Caco-2 (cell line): Measurements from ENCODE around the gene SH3GL2.

DNA sequence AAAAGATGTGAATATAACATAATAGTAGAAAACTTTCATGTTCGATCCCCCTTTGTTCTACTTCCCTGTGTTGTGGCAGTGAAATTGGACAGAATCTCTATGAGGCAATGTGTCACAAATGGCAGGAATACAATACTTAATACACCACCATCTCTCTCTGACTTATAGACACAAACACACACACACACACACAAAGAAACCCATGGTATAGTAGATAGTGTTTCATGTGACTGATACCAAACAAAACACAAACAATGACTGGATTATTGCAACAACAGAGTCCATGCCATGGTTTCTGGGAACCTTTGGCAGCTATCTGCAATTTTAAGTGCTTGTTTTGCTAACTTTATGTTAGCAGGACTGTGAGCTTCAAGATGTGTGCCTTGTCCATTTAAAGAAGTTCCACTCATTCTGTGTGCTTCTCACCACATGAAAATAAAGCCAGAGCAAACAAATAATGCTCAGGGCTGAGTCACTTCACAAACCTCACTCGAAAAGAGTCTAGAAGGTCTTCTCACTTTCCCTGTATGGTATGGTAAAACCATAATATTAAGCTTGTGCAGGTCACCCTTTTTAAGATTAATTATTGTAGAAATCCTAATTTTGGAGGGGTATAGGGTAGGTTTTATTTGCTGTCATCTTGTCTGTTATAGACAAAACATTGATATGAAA is 15.0 kb upstream of the LURAP1L start:
- PRO-cap: no peak
- RRBS: no CpG with 5 or more reads among the region's 2 CpGs

DNA sequence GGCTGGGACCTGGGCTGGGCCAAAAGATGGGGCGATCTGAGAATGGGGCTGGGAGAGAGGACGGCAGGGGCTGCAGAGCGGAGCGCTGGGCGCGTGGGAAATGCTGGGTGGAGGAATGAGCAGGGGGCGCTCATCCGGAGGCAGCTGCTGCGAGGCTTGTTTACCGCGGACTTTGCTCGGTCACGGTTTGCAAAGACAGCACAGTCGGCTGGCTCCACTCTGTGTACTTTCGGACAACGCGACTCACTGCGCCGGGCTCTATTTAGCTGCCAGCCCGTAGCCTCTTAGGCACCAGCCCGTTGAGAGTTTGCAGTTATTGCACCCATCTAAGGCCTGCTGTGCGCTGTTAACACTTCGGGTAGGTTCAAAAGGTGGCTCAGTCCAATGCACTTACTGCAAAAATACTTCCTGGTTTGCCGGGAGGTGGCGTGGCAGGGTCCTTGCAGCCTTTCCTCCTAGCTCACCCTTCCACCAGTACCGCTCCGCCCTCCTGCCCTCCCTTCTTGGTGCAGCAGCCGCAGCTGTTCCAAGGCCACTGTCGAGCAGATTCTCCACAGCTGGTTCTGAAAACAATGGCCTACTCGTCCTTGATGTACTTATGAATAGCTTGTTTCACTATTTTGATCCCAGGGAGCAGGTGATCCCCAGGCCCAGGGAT is 1.4 kb downstream of the LURAP1L start:
- PRO-cap: no peak
- RRBS: 2% methylated on average over 9 of the region's 30 CpGs

DNA sequence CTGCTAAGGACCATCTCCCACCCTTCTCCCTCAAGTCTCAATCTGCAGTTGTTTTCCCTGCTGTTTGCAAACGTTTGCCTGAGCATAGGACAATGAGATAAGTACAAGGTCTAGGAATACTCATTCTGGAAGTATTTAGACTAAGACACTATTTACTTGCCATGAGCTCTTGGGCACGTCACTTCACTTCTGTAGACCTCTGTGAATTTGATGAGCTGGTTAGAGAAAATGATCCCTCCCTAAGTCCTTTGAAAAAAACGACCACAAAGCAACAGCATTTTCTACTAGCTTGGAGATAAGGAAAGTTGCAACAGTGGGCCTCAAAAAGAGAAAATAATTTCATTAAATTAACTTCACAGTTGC is 1.9 kb downstream of the LURAP1L start:
- PRO-cap: no peak
- RRBS: no CpG with 5 or more reads among the region's 3 CpGs

DNA sequence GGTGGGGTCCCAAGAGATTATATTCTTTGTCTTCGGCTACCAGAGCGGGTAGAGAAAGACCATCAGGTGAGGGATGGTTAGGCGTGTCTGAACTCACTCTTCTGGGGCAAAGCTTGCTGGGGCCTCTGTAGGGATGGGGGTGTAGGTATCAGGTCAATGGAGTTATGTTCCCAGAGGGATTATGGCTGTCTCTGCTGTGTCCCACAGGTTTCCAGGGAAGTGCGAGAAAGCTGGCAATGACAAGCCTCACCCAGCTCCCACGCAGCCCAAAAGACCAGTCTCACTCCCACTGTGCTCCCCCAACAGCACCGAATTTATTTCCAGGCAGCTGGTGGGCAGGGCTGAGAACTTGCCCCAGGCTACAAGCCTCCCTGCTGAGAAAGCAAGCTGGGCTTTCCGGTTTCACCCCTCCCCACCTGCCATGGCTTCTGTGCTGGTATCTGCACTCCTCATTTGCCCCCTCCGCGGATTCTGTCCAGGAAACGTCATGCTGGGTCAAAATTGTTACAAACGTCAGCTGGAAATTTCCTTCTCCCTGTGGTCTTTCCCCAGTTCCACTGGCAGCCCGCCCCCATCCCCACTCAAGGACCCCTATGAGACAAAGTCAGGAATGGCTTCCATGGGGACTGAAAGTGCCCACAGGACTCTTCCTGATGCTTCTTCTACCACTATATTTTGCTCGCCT is 181.0 kb downstream of the LURAP1L start:
- PRO-cap: no peak
- RRBS: no CpG with 5 or more reads among the region's 13 CpGs

DNA sequence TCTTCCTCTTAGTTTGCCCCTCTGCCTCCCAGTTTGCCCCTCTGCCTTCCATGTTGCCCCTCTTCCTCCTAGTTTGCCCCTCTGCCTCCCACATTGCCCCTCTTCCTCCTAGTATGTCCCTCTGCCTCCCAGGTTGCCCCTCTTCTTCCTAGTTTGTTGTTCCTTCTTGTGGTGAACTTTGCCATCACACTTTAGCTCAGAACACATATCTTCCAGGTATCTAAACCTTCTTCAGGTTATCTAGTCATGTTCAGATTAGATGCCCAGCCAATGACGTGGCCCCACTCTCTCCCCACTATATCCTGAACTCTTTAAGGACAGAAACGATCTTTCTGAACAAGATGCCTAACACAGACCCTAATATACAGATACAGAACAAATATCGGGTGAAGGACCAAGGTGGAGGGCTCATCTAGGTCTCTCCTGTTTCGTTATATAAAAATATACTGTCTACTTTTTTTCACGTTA is 190.2 kb downstream of the NFIB start:
- PRO-cap: no peak
- RRBS: no CpG with 5 or more reads among the region's 5 CpGs

GRCh38 chr9:14218014-14218735 is 95.8 kb downstream of the NFIB start:
- PRO-cap: no peak
- RRBS: no CpG with 5 or more reads among the region's 3 CpGs

- PRO-cap: no peak
- RRBS: no CpG with 5 or more reads among the region's 1 CpG
Measured at GRCh38 chr9:14222062-14222758, 91.7 kb downstream of the NFIB start.

- PRO-cap: no peak
- RRBS: no CpG with 5 or more reads among the region's 6 CpGs
Measured at GRCh38 chr9:14248213-14249036, 65.5 kb downstream of the NFIB start.

DNA sequence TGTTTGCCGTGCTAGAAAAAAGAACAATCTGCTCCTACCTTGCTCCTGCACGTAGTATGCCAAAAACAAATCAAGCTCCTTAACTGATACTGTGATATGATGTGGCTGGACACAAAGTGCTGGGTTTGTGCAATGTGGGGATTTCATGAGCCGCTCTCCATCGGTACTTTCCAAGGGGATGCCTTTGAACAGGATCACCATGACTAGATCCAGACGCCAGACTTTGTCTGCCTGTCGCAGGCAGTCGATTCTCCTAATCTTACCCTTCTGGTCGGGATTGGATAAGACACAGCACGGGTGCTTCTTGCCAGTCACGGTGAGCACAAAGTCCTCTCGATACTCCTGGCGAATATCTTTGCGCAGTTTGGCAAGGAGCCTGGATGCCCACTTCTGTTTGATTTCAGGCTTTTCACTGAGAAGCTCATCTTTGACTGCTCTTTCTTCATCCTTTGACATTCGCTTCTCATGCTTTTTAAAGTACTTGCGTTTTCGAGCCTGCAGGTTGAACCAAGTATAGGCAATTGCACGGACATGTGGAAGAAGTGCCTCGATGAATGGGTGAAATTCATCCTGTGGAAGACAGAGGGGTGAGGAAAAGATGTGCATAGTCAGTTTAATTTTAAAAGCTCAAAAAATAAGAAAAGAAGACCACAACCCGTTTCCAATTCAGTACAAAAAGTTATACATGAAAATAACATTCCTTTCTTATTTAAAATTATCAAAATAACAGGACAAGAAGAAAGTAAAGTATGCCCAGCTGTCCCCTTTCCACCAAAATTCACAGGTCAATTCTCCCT is 6.8 kb downstream of the NFIB start:
- PRO-cap: no peak
- RRBS: no CpG with 5 or more reads among the region's 19 CpGs

DNA sequence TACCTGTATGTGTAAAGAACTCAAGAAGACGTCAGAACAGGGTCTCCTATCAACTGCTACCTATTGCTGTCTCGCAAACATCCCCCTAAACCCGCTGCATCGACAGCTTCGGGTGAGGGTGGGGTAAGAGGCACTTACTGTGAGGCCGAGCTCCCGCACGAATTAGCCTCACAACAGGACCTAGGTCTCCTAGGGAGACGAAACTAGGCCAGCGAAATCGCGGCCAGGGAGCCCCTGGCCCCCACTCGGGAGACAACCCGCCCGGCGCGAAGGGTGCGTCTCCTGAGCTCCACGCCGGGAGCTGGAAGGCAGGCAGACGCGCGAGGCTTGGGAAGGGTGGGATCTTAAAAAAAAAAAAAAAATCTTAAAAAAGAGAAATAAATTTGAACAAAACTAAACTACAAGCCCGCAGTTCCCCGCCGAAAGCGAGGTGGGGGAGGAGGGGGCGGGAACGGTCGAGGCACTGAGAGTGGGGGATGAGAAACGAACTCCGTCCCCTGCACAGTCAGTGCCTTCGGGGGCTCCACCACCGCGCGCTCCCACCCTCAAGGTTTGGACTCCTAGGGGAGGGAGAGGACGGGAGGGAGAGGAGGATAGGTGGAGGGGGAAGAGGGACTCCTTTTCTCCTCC is 33.0 kb upstream of the NFIB start:
- PRO-cap: no peak
- RRBS: no CpG with 5 or more reads among the region's 37 CpGs

DNA sequence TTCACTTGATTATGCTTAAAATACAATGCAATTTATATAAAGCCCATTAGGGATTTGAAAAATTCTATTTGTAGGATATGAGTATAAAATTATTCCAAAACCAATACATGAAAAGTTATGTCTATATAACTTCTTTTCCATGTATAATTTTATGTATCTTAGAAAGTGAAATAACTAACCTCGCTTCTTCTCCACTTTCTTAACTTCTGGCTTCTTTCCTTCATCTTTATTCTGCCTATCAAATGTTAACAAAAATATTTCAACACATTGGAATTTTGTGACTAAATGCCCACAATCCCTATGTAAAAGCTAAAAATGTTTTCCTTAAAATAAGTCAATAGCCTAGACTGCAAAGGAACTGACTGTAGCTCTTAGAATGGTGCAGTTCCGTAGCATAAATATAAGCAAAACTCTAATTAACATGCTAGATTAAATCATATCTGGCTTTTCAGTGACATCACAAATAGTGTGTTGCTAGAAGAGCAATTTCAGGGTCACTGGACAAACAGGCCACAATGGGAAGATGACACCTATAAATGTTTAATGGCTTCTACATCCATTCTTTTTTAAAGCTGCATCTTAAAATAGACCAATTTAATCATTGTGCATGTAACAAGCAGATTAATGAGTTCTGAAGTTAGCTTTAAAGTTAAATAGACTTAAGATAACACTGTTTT is 40.9 kb downstream of the PSIP1 start:
- PRO-cap: no peak
- RRBS: no CpG with 5 or more reads among the region's 2 CpGs

DNA sequence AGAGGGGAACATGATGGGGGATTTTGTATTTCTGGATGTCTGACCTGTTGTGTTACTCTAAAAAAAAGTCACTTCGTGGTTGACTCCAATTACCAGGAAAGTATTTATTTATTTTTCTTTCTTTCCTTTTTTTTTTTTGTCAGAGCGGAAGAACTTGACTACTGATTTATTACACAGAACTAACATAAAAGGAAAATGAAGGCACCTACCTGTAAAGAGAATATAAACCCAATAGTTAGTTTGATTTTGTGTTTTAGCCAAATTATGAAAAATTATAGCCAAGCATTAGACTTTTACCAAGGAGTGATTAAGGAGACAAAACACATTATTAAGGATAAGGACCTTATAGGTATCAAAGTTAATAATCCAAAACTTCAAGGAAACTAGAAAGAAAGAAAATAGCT is 20.3 kb upstream of the PSIP1 start:
- PRO-cap: no peak
- RRBS: no CpG with 5 or more reads among the region's 2 CpGs

GRCh38 chr9:16103418-16104035 is 550.7 kb downstream of the CCDC171 start:
- PRO-cap: no peak
- RRBS: no CpG with 5 or more reads among the region's 15 CpGs

DNA sequence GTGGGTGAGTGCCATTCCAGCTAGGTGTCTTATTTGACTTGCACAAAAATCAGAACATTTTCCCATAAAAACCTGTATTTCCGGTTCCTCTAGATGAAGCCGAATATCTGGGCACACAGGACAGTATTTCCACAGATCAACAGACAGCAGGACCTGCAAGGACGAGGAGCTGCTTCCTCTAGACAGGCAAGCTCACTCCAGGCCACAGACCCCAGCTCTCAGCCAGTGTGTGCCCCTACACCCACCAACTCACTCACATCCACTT is 588.7 kb downstream of the BNC2 start:
- PRO-cap: no peak
- RRBS: no CpG with 5 or more reads among the region's 3 CpGs

DNA sequence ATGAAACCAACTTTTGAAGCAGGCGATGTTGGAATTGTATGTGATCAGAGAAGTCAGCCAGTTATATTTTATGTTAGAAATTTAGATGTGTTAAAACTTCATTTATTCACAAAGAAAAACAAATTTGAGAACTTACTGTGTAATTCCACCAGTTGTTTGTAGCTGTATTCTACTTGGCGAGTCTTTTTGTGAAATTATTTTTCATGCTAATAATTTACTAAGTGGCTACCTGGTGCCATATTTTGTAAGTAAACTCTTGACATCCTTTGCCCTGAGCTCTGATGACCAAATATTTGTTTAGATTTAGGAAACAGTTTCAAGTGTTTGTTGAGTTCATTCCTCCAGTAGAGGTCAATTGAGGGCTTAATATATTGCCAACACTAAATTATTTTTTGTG is 3.6 kb downstream of the CNTLN start:
- PRO-cap: no peak
- RRBS: no CpG with 5 or more reads among the region's 2 CpGs

DNA sequence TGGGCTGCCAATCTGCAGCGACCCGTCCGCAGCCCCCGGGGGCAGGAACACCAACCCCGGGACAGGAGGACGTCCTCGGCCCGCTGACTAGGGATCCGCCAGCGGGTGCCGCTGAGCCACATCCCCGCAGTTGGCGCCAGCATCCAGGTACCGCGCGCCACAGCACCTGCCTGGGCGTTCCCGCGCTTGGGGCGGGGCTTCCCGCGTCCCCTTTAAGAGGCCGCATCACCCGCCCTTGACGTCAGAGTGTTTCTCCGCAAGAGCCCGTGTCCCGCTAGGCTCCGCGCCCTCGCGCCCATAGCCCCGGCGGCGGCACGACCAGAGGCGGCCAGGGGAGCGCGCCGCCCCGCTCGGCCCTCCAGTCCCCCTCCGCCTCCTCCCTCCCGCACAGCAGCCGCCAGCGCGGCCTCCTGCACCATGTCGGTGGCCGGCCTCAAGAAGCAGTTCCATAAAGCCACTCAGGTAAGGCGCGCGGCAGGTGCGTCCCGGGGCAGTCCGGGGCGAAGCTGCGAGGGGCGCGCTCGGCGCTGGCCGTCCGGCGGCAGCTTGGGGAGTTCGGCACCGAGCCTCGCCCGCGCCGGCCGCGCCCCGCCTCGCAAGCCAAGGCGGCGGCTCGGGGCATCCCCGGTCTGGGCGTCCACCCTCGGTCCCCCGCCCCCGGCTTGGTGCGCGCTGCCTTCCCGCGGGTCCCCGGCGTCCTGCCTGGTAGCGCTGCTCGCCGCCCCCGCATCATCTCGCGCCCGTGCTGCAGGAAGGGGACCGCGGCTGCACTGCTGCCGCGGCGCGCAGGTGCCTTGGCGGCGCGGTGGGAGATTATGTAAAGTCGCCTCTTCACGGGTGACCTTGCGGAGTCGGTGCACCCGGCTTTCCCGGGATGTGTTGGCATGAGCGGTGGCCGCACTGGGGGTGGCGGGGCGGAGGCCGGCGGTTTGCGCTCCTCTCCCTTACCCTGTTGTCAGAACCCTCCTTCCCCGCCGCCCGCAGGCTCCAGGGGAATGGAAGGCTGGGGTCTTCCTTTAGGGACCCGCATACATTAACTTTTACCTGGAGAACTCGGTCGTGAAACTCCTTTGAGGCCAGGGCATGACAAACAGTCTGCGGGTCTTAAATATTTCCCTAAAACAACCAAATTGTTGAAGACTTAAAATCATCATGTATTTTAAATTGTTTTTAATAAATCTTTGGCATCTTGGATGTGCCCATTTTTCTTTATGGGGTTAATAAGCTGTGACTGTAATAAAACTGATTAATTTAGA is at the start of gene SH3GL2:
SH3GL2 (plus strand) TSS at position 241 of the 1,256 bp plus-strand sequence.
- PRO-cap: no peak
- RRBS: 10% methylated on average over 36 of the region's 124 CpGs

- PRO-cap: no peak
- RRBS: no CpG with 5 or more reads among the region's 1 CpG
Measured at GRCh38 chr9:19118005-19118204, 9.4 kb downstream of the PLIN2 start.

- PRO-cap: no peak
- RRBS: no CpG with 5 or more reads among the region's 14 CpGs
Measured at GRCh38 chr9:19162922-19163508, 35.7 kb upstream of the PLIN2 start.

DNA sequence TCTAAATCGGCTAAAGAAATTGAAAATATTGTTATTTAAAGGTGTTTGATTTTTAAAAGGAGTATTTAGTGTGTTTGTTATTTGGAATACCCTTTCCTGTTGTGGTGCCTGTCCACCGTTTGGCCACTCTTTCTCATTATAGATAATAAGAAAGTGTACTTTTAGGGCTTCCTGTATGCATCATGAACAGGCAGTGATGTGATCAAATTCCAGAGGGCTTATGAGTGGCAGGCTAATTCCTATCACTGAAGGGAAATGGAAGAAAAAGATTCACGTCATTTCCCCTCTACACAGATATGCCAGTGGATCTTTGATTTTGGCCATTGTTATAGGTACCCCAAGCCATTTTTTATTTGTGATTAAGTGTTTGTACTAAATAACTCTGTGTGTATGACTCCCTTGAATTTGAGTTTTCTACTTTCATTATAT is 37.1 kb downstream of the RPS6 start:
- PRO-cap: no peak
- RRBS: no CpG with 5 or more reads among the region's 3 CpGs

- PRO-cap: no peak
- RRBS: no CpG with 5 or more reads among the region's 4 CpGs
Measured at GRCh38 chr9:19375826-19376375, 4.1 kb downstream of the RPS6 start.